Placental epithelial cell (primary cell): Measurements from ENCODE around the gene RPS21.

DNA sequence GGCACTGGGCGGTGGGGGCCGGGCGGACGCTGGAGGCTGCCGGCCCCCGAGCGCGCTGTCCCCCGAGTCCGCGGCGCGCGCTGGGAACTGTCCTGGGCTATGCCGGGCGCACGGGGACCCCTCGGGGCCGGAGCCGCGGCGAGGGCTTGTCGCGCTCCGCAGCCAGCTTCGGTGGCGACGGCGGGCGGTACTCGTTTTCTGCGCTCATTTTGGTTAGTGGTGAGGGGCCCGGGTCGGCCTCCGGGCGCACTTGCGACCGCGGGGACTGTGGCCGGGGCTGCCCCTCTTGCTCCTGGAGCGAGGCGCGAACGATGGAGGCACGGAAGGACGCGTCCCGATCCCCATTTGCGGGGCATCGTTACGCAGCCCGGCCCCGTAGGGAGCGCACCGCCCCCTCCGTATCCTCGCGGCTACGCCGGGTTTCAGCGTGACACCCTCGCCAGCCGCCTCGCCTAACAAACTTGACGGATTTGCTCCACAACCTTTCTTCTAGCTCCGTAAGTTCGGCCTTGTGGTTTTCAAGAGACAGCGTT lies 642 bp downstream of the SS18L1 start:
- CAGE, long polyA plus RNA = no peak

DNA sequence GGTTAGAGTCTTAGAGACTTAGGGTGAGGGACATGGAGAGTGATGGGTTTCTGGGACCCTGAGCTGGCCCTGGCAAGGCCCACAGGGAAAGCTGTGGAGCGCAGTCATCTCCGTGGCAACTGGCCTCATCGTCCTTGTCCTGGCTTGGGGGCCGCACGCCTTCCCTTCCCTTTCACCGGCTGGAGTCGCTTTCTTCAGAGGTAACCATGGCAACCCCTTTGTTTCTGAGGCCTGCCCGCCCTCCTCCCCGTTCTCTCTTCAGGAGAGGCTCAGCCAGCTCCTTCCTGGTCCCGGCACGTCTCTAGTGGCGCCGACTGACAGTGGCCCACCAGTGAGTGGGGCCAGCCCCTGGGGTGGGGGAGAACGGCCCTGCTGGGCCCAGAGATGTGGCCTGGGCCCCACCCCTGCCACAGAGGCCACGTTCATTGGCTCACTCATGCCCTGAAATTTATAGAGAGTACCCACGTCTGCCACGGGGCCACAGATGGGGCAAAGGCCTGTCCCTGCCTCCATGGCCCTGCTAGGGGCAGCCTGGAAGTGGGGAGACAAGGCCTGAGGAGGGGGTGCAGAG lies 1.6 kb upstream of the OSBPL2 start:
- CAGE, long polyA plus RNA = no peak

DNA sequence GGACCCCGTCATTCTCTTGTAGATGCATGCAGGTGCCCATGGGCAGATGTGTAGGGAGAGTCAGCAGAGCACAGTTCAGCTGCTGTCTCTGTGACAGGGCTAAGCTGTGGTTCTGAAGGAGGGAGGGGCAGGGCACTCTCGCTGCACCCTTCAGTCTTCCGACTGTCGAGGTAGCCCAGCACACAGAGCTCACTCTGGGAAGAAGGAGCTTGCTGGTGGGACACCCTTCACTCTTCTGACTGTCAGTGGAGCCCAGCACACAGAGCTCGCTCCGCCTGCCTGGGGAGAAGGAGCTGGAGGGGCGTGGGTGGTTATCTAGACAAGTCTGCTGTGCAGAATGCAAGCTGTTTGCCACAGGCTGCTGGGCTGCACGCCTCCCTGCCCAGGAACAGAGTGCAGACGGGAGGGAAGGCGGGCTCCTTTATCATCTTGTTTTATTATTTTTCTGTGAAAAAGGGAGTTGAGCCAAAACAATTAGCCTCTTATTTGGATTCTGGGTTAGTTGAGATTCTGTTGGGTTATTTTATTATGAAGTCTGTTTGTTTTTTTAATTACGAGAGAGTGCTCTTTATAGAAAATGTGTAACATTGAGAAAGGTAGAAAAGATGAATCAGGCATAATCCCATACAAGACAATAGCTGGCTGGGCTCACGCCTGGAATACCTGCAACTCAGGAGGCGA lies 28.2 kb upstream of the ADRM1 start:
- CAGE, long polyA plus RNA = no peak

- CAGE, long polyA plus RNA = no peak
These were observed 14.4 kb upstream of the ADRM1 start for GRCh38 chr20:62288499-62288698.

GRCh38 chr20:62289175-62289700 lies 13.6 kb upstream of the ADRM1 start:
- CAGE, long polyA plus RNA = no peak

- CAGE, long polyA plus RNA = no peak
These were observed 16.3 kb downstream of the LAMA5 start for GRCh38 chr20:62350832-62351141.

GRCh38 chr20:62370914-62371255 lies 3.8 kb upstream of the LAMA5 start:
- CAGE, long polyA plus RNA = no peak

DNA sequence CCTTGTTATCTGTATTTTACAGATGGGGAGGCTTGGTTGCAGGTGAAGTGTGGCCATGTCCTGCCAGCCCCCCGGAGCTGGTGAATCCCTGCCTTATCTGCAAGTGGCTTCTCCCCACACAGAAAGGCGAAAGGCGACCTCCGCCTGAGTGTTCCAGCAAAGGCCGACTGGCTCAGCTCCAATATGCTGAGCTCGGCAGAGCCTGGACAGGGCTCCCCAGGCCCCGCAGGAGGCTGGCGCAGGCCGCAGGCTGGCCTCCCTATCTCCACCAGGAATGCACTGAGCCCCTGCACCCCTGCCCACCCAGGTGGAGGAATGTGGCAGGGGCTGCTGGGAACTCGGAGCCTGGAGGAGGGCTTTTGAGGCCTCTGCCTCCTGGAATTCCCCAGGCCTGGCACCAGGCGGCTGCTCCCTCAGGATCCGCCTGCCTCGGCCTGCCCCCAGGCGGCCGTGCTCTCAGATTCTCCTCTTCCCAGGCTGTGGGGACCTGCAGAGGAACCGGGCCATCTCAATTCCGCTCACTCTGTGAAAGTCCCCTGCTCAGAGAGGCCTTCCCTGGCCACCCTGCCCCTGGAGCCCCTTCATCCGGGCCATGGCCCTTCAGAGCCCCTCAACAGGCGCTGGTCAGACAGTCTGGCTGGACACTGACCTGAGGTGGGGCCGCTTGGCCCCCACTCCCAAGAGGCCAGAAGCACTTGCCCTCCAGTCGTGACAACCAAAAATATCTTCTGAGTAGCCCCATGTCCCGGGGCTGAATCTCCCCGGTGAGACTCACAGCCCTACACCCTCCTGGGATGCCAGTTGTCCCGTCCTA lies 9.3 kb upstream of the LAMA5 start:
- CAGE, long polyA plus RNA = no peak

- CAGE, long polyA plus RNA = no peak
These were observed 5.6 kb upstream of the RPS21 start for GRCh38 chr20:62381013-62382030.

DNA sequence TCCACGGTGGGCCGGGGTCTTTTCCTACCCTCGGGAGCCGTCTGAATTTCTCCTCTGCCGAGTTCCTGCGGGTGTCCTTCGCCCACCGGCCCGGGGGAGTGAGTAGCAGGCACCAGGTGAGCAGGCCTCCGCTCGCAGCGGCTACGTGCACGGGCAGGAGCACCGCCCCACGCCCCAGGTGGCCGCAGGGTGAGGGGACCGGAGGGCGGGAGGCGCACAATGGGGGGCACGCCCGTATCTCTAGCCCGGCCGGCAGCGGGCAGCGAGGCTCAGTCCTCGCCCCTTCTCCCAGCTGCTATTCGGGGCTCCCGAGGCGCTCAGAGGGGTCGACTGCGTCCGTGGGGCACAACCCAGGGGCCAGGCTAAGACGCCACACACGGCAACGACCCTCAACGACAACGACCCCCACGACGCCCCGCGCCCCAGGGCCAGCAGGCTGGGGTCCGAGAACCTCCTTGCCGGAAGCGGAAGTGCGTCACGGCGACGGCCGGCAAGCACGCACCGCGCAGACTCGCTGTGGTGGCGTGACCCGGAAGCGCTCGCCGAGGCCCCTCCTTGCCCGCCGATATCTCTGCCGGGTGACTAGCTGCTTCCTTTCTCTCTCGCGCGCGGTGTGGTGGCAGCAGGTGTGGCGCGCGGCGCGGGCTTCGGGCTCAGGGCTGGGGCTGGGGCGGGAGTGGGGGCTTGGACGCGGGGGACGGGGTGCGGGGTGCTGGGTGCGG lies at the start of gene RPS21:
Gene RPS21, plus strand, starts transcription at position 593 of the 722 bp plus-strand sequence.
- CAGE, long polyA plus RNA = start-site peak on the plus strand centred at position 594 of the sequence, 10 bp wide, 64 and 130 reads in 2 replicates

DNA sequence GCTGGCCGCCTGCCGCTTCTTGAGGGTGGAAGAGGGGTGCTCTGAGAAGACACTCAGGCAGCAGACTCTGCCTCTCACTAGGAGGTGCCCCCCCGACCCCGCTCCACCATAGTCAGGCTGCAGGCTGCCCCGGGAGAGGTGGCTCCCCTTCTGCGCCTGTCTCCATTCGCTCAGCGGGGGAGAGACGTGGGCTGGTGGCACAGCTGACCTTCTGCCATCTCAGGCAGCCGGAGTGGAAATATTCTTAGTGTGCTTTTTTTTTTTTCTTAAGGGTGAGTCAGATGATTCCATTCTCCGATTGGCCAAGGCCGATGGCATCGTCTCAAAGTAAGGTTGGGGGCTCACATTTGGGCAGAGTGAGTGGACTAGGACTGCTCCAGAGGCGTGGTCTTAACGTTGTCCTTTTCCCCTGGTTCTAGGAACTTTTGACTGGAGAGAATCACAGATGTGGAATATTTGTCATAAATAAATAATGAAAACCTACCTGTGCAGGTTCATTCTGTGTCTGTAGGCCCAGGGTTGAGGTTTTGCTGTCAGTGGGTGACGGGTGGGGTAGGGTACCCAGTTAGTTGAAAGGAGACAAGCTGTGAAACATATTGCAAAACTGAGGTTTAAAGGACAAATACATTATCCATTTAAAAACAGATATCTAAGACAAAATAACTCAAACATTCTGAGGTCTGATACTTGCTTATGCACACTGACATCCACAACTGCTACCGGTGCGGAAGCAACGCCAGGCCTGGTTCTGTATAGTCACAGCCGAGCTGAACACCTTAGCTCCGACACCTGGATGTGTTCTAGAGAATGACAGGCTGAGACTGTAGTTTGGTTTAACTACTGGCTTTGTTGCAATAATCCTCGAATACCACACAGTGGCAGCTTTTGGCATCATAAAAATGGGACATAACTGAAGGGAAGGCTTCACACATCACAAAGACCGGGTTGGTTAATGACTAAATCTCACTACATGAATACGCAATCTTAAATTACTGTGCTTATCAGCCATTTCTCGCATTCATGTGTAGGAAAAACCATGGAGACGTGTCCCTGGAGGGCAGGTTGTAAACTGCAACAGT lies 1.5 kb downstream of the RPS21 start:
- CAGE, long polyA plus RNA = no peak

DNA sequence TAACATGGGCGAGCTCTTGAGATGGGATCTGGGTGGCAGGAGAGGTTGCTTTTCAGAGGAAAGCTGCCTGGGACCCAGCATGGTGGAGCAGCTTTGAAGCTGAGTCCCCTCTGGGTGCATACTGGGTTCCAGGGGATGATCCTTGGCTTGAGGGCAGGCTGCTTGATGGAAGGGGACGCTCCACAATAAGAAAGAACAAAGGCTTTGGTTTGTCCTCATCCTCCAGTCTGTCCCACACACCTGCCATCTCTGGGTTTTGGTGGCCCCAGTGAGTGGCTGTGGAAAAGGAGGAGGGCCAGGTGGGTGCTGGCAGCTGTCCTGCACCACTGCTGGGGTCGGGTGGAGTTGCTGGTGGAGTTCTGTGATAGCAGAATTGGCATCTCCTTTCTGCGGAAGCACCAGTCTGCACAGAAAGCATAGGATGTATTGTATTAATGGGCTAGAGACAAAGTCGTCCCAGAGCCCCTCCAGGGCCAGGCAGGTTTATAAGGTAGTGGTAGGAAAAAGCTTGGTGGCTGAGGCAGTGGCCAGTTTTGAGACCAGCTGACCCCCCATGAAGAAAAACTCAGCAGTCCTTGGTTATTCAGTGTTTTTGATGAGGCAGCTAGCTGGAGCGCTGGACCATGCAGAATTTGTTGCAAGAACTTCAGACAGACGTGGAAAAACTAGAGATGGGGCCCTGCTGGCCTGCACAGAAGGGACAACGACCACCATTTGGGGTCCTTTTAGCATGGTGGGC lies 2.4 kb downstream of the RPS21 start:
- CAGE, long polyA plus RNA = no peak

- CAGE, long polyA plus RNA = no peak
These were observed 19.3 kb upstream of the GATA5 start for GRCh38 chr20:62495058-62495623.

- CAGE, long polyA plus RNA = no peak
These were observed 48.0 kb upstream of the GATA5 start for GRCh38 chr20:62523755-62524214.

DNA sequence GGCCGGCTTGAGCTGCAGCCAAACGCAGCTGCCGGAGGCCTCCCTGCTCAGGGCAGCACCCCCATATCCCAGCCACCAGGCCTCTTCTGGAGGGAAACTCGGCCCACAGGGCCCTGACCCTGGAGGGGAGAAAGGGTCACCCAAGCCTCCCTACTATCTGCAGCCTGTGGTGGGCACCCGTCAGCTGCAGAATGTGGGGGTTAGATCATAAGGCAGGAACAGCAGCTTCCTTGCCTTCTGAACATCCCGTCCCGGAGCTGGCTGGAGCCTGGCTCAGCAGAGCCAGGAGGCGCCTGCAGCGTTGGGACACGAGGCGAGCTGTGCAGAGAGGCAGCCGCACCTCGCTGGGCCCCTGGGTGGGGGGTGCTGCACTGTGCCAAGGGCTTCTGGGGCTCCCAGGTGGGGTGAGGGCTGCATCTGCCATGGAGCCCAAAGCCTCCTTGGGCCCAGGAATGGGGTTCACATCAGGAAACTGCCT lies 63.9 kb upstream of the GATA5 start:
- CAGE, long polyA plus RNA = no peak

- CAGE, long polyA plus RNA = no peak
These were observed 75.6 kb upstream of the GATA5 start for GRCh38 chr20:62551329-62551828.

GRCh38 chr20:62557325-62558192 lies 81.8 kb upstream of the GATA5 start:
- CAGE, long polyA plus RNA = no peak

- CAGE, long polyA plus RNA = no peak
These were observed 82.8 kb upstream of the SLCO4A1 start for GRCh38 chr20:62559430-62559935.

GRCh38 chr20:62574393-62574786 lies 67.9 kb upstream of the SLCO4A1 start:
- CAGE, long polyA plus RNA = no peak

- CAGE, long polyA plus RNA = no peak
These were observed 35.7 kb upstream of the SLCO4A1 start for GRCh38 chr20:62606460-62607207.